Bile duct (tissue), 1 donor: Measurements from ENCODE around the genes RHOT1, TMEM132E and SLFN5.

DNA sequence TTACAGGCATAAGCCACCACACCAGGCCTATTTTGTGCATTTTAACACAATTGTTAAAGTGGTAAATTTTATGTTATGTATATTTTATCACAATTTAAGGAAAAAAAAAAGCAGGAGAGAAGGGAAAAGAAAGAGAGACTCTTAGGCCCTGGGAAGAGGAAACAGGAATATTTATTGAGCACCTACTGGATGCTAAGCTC is 106.9 kb downstream of the COPRS start:
- PRO-cap, result no peak

- PRO-cap, result bidirectional peak, plus-strand start at chr17:32008065, minus-strand start at chr17:32007935; unidirectional peak, minus-strand start at chr17:32008183
Observed at GRCh38 chr17:32007521-32008535, 645 bp downstream of the LRRC37B start.

DNA sequence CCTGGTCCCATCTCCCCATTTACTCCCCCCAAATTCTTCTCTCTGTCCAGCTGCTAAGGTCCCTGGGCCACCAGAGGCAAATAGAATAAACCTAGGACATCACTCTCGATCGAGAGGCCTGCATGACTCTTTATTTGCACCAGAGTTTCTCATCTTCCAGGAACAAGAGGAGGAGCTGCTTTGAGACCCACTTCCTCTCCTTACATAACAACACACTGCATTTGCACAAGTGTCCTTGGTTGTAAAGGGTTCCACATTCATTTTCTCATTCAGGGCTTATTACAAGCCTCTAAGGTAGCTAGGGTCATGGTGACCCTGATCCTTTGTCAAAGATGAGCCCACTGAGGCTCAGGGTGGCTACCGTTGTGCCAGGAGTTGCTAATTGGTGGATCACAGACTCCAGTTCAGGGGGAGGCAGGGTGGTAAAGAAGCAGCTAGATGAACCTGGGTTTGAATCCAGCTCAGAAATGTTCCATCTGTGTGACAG is 38.1 kb upstream of the RHOT1 start:
- PRO-cap, result no peak

GRCh38 chr17:32141968-32142227 is 404 bp upstream of the RHOT1 start:
- PRO-cap, result bidirectional peak, plus-strand start at chr17:32142502, minus-strand start at chr17:32142169

DNA sequence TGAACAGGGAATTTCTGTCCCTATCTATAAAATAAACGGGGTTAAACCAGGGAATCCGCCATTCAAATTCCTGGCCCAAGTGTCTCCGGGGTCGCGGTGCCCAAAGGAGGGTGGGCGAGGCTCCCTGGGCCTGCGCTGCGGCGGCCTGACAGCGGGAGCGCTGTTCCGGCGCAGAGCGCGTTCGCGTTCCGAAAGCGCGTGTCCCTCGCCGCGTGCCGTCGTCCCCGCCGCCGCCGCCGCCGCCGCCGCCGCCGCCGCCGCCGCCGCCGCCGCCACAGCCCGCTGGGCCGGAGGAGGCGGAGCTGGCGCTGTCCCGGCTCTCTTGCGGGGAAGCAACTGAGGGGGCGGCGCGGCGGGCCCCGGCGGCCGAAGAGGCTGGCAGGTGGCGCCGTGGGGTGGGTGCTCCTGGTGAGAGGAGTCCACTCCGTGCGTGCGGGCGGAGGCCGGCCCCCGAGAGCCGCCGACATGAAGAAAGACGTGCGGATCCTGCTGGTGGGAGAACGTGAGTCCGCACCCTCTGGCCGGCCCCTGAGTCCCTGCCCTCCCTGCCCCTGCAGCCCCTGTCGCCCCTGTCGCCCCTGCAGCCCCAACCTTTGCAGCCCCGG is at the start of gene RHOT1:
Gene RHOT1, plus strand, starts transcription at position 275 of the 605 bp plus-strand sequence.
- PRO-cap, result bidirectional peak, plus-strand start at position 275 of the sequence, minus-strand start outside the sequence

DNA sequence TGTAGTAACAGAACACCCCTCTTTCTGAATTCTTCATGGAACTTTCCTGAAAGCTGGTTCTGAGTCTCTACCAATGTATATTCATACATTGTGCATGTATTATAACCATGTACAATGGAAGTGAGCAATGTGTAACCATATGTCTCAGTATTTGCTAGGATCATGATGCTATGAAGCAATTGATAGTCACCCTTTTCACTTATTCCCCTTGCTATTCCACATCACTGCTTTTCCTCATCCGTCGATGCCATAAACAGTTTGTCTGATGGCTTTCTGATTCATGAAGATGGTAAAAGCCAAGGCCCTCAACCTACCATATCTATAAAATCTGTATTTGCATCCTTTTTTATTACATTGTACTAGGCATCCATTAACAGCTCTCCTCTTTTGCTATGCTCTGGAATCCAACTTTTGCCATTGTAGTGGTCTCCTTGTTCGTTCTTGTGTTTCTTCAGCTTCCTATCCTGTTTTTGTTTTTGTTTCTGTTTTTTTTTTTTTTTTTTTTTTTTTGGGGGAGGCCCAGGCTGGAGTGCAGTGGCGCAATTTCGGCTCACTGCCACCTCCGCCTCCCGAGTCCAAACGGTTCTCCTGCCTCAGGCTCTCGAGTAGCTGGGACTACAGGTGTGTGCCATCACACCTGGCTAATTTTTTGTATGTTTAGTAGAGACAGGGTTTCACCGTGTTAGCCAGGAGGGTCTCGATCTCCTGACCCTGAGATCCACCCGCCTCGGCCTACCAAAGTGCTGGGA is 34.5 kb downstream of the ZNF207 start:
- PRO-cap, result no peak

DNA sequence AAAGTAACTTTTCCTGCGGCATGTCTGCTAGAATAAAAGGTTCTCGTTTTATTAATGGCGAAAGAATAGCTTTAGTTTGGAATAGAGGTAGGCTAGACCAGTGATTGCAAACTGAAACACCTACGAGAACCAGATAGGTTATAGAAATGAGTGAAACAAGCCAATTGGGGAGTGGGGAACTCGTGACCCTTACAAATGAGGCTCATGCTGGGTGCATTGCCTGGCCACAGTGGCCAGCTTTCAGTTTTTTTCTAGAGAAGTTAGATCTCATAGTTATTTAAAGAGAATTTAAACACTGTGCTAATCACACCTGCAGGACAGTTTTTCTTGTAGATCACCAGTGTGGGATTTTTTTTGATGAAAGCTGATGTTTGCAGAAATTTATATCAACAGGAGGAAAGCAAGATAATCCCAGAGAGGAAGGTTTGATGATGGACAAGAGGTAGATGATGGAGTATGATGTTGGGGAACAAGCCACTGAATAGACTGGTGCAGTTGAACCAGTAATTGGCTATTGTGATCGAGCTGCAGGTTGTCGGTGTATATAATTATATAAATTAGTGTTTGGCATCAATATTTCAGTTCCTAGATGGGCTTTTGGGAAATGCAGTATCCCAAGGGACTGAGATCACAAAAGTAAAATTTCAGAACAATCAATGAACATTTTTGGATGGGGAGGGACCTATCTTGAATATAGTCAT is 36.5 kb downstream of the ZNF207 start:
- PRO-cap, result no peak

DNA sequence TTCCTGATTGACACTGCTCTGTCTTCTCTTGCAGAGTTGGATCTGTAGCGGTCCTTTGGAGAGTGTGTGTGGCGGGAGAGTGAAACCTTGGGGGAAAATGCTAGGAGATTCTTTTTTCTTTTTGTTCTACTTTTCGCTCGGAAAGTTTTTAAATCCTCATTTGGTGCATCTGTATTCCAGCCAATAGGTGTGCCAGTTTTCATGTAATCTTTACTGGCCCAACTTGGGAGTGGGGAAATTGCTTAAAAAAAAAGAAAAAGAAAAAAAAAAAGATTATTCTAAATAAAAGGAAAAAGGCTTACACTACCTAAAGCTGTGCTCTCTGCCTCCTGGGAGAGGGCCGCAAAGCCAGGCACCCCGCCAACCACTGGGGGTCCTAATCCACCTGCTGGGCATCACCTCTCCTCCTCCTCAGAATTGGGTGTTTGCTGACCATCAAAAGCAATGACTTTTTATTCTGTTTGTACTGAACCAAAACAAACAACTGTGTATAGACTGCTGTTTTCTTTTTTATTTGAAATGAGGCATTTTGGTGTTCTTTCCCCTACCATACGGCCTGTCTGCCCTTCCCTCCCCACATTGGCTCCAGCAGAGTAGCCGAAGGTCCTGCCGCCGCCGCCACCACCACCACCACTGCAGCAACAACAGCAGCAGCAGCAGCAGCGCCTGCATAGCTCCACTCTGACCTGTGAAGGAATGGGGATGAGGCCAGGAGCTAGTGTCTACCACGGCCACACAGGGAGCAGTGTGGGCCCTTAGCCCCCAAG is 5.9 kb upstream of the CDK5R1 start:
- PRO-cap, result no peak

- PRO-cap, result no peak
Observed at GRCh38 chr17:32496213-32496702, 9.5 kb downstream of the CDK5R1 start.

- PRO-cap, result no peak
Observed at GRCh38 chr17:32520856-32521733, 34.3 kb downstream of the CDK5R1 start.

DNA sequence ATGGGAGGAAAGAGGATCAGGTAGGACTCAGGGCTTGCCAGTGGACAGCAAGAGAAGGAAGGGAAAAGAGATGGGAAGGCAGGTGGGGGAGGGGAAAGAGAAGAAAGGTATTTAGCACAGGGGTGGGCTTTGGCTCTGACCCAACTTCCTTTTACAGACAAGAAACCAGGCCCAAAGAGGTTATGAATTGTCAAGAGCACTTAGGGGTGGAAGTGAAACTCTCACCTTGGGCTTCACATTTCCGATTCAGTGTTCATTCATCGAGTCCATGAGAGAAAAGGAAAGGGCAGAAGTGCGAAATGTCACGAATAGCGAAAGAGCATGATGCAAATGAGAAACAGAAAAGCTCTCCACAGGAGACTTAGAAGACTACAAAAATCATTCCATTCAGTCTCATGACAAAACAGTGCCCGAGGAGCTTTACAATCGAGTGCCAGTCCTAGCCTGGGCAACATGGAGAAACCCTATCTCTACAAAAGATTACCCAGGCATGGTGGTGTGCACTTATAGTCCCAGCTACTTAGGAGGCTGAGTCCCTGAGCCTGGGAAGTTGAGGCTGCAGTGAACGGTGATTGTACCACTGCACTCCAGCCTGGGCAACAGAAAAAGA is 36.5 kb downstream of the CDK5R1 start:
- PRO-cap, result no peak

DNA sequence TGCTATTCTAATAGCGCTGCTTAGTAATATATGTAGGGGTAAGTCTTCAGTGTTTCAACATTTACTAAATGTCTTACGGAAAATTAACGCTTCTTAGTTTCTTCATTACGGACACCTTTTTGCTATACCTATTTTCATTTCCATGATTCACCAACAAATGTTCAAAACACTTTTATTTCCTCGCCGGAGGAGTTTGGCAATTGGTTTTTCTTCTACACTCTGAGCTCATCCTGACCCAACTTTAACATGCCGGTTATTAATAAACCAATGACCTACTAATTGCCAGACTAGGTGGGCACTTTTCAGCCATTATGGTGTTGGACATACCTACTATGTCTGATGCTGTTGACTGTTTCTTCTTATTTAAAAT is 182.9 kb downstream of the MYO1D start:
- PRO-cap, result no peak

DNA sequence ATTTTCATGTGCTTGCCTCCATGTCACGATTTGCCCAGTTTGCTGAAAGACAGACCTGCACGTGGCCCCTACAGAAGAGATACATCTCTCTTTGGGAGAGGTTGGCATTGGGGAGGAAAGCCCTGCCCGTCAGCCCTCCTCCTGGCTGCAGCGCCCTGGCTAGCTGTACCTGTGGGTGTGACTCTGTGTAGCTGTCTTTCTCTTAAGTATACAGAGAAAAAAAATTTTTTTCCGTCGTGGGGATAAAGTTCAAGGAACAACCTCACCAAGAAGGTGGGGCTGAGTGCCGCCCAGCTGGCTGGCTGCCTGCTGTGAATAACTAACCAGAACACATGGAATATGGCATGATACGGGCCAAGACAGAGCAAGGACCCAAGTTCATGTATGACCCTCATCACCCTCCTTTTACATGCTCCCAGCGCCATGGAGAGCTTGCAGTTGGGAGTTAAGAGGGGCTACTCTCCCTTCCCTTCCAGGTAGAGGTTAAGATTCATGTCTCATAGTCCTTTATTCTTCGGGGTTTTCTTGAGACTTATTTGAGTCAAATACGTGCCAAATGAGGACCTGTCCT is 26.6 kb downstream of the TMEM98 start:
- PRO-cap, result unidirectional peak, minus-strand start at position 179 of the sequence

- PRO-cap, result bidirectional peak, plus-strand start at chr17:34579470, minus-strand start at chr17:34579331
Observed at GRCh38 chr17:34579123-34579749, at the start of gene TMEM132E. Gene TMEM132E (plus strand): TSS chr17:34579582.

- PRO-cap, result no peak
Observed at GRCh38 chr17:34581443-34582262, 2.3 kb downstream of the TMEM132E start.

DNA sequence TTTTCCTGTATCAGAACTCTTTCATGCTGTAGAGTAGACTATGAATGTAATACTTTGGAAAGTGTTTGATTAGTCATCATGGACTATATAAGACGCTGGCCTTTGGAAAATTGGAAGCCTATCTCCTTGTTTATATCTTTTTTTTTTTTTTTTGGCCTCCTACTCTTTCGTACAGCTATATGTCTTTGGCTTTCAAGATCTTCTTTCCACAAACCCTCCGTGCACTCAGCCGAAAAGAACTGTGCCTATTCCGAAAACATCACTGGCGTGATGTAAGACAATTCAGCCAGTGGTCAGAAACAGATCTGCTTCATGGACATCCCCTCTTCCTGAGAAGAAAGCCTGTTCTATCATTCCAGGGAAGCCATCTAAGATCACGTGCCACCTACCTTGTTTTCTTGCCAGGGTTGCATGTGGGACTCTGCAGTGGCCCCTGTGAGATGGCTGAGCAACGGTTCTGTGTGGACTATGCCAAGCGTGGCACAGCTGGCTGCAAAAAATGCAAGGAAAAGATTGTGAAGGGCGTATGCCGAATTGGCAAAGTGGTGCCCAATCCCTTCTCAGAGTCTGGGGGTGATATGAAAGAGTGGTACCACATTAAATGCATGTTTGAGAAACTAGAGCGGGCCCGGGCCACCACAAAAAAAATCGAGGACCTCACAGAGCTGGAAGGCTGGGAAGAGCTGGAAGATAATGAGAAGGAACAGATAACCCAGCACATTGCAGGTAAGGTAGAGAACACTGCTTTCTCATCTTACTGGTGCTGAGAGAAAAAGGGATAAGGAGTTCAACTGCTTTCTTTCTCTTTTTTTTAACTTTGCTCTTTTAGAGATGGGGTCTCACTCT is 2.7 kb downstream of the LIG3 start:
- PRO-cap, result no peak

GRCh38 chr17:35057366-35058090 is 6.0 kb downstream of the RFFL start:
- PRO-cap, result no peak

DNA sequence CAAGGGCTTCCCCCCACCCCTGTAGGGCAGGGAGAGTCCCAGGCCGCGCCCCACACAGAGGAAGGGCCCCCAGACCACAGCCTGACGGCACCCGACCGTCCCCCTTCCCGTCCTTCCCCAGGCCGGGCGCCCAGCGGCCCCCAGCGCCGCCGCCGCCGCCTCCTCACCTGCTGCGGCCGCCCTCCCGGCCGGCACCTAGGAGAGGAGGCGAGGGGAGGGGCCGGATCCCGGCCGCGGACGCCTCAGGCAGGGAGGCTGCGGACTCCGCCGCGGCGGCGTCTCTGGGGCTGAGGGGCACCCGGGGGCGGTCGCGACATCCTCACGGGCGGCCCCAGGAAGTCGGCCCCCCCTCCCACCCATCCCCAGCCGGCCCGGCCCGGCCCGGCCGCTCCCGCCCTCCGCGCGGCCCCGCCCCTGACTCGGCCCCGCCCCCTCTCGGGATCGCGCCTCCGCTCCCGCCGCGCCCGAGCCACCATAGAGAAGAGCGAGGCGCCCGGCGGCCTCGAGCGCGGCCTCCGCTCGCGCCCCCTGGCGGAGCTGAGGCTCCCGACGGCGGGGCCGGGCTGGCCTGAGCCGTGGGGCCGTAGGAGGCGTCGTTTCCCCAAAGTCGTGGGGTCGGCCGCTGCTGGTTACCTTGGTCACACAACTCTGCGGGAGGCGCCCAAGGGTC is 25.6 kb upstream of the RFFL start:
- PRO-cap, result unidirectional peak, minus-strand start at position 106 of the sequence; bidirectional peak, plus-strand start at position 475 of the sequence, minus-strand start at position 197 of the sequence

GRCh38 chr17:35160697-35161199 is 13.1 kb downstream of the UNC45B start:
- PRO-cap, result no peak

- PRO-cap, result bidirectional peak, plus-strand start at chr17:35243069, minus-strand start at chr17:35242908; bidirectional peak, plus-strand start at chr17:35243331, minus-strand start at chr17:35243199
Observed at GRCh38 chr17:35242812-35243424, at the start of gene SLFN5. Gene SLFN5 (plus strand): TSS chr17:35243072.